Myometrial cell (primary cell): ENCODE measurements around a stretch of chr13.

DNA sequence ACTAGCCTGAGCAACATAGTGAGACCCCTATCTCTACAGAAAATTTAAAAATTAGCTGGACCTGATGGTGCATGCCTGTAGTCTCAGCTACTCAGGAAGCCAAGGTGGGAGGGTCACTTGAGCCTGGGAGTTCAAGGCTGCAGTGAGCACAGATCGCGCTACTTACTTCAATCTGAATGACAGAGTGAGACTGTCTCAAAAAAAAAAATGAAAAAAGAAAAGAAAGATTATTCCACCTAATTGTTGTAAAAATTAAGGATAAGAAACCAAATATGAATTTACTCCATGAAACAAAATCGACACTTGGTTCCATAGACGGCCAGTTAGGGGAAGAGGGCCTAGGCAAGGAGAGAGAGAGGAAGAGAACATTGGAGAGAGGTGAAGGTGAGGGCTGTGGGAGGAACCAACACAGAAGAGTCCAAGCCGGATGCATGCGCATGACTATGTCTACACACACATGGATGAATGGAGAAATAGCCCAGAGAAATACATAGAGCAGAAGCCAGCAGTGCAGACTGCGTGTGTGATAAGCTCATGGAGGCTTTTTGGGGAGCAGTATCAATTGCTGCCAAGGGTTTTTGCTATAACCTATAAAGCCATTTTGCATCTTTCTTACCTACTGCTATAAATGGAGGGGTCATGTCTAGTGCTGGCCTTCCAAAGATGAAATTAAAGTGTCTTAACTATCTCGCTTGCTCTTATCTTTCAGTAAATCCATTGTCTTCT is 67.4 kb upstream of the C1QTNF9 start:
- RAMPAGE, long total RNA = no peak

GRCh38 chr13:24254101-24254896 is 55.1 kb upstream of the C1QTNF9 start:
- RAMPAGE, long total RNA = no peak

DNA sequence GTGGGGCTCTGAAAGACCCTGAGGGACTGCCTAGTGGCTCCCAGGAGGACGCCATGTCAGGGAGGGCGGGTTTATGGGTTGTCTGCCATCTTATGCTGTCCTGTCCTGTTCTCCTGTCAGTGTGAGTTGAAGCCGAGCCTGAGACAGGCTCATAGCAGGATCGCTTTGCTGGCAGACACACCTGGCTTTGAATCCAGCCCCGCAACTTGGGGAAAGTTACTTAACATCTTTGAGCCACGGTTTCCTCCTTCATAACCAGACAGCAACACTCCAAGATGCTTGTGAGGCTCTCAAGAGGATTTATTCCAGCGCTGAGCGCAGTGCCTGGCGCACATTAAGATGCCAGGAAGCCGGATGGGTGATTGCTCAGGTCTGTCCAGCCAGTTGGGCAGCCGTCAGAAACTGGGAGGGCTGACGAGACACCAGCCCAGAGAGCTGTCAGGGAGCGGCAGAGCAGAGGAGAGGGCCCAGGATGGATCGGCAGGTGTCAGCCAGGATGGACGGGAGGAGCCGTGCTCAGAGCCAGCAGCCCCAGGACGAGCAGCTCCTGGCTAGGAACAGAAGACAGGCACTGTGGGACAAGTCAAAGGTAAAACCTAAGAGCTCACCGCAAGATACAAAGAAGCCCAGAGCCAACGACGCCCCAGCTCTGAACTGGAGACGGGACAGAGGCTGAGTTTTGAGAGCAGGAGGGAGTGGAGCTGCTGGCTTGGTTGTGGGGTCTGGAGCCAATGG is 36.7 kb upstream of the C1QTNF9 start:
- RAMPAGE, long total RNA = no peak

DNA sequence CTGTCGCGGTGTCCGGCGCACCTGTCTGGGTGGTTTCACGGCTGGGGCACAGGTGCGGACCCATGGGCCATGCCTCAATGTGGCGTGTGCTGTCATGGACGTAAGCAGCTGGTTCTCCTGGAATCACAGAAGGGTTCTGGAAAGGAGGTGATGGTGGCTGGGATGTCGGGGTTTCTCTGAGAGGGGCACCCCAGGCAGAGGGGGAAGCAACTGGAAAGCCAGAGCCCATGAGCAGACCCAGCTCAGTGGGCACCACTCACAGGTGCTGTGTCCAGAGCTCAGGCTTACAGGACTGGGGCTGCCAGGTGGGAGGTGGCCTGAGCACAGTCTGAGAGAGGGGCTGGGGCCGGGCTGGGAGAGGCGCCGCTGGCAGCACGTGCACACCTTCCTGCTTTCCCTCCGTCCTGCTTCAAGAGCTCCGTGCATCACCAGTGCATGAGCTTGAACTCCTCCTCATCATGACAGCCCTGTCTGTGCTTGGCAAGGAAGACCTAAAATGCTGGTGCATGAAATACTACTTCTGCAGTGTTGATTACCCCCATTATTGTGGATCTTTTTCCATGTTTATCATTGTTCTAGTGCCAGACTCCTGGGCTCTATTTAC is 27.8 kb upstream of the C1QTNF9 start:
- RAMPAGE, long total RNA = no peak

DNA sequence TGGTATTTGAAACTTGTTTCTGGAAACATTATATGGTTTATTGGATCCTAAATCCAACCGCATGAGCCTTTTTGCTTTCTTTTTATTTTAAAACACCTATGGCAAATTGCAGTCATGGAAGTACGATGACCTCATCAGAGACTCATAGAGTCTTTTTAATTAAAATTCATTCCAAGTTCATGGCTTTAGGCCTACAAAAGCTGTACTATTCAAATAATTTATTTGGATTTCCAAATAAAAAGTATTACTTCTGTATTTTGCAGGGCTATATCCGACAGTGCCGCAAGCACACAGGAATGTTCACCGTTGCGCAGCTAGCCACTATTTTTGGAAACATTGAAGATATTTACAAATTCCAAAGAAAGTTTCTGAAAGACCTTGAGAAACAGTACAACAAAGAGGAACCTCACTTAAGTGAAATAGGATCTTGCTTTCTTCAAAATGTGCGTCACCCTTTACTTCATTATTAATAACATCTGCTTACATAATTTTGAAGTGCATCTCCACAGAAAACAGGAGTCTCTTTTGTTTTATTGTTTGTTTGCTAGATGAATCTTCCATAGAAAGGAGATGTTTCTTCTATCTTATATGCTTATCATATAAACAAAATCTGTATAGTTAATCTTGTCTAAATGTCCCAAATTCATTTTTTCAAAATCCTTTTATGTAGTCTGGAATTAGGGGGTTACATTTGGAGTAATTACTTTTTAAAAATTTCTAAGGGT is 20.5 kb upstream of the C1QTNF9 start:
- RAMPAGE, long total RNA = no peak

- RAMPAGE, long total RNA = no peak
These were observed 72.7 kb downstream of the PARP4 start for GRCh38 chr13:24439937-24440198.

DNA sequence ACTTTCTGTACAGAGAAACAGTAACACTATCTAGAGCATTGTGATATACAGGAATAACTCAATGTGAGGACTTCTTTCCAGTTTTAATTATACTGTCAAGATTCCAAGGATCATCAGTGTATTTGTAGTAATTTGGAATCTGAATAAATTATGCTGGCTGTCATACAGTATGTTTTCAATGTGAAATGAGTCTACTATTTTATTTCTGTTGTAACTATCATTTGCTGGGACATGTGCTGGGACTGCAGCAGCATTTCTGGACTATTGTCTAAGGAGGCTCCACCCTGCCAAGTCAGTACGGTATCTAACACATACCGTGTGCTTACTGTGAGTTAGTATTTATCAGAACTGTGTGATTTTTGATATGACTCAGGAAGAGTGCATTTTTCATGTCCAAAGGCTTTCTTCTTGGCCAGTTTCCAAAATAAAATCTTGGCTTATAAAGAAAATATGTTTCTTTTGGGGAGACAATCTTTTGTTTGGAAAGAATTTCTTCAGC is 11.7 kb downstream of the PARP4 start:
- RAMPAGE, long total RNA = no peak

- RAMPAGE, long total RNA = no peak
These were observed 6.4 kb downstream of the PARP4 start for GRCh38 chr13:24506156-24506670.

- RAMPAGE, long total RNA = no peak
These were observed 612 bp downstream of the SHISA2 start for GRCh38 chr13:26051120-26051687.

DNA sequence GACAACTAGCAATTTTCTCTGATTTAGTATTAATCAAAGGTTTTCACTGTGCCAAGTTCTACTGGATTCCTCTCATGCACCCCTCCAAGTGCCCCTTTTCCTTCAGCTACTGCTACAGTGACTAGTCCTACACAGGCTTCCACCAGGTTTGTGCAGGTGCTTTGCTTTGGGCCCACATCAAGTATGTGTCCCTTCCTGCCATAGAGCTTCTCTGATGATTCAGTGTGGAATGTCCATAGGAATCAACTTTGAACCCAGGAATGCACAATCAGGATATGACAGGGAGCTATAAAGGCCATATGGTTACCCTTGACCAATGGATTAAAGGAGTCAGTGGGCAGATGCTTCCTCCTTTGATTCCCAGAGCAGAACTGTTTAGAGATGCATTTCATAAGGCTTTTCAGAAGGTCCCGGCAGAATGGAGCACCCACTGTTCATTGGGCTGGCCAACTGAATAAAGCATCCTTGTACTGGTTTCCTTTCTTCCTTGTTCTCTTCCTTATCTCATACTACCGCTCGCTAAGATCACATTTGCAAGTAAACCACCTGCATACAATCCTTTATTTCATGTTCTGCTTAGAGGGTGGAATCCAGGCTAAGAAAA is 145.2 kb upstream of the WASF3 start:
- RAMPAGE, long total RNA = no peak

GRCh38 chr13:26561258-26561954 is 3.9 kb downstream of the WASF3 start:
- RAMPAGE, long total RNA = no peak

- RAMPAGE, long total RNA = no peak
These were observed 704 bp downstream of the GPR12 start for GRCh38 chr13:26759600-26760563.

- RAMPAGE, long total RNA = no peak
These were observed 194.3 kb upstream of the GPR12 start for GRCh38 chr13:26954635-26955509.

DNA sequence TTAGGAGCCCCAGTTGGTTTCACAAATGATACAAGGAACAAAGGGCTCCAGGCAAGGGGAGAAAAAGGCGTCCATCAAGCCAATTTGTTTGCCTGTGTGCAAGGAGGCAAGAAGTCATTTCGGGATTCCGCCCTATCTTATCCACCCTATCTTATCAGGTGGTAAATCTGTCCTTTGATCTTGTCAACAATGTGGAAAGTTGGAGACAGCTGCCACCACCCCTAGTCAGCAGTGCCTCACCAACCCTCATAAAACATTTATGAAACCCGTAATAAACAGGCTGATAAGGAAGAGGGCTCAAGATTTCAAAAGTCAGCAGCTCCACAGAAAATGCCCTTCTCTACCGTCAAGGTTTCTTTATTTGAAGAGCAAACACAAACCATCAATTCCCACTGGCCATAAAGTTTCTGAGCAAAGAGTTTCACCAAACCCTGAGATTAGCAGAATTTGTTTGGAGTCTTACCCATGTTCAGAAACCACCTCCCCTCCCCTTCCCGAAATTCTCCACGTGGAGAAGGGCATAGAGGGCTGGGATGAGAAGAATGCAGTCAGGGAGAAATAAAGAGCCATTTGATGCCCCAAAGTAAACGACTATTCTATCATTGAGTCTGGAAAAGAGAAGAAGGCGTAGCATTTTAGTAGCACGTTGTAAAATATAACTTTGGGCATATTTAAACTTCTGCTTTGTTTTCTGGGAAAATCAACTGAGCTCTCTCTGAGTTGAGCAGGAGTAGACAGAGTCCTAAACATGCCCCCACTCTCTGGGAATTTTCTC is 196.1 kb upstream of the GPR12 start:
- RAMPAGE, long total RNA = no peak

DNA sequence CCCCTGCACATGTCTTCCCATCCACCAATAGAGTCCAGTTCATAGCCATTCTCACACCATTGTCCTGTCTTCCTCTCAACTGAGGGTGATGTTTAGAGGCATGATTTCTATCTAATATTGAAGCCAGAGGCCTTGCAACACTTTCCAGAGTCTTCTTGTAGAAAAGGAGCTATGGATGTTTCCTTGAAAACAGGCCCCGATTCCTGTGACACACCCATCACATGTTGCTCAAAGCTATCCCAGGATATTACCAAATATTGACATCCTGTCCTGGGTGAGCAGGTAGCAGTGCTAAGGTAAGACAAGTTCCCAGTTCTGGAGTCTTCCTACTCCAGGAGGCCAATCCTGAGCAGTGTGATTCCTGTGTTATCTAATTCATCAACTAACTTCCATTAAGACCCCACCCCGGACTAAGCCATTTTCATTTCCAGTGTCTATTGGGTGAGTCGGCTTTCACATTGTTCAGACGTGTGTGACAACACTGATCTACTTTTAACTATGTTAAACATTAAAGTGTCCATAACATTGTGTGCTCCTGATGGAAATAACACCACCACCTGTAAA is 201.1 kb downstream of the USP12 start:
- RAMPAGE, long total RNA = no peak

DNA sequence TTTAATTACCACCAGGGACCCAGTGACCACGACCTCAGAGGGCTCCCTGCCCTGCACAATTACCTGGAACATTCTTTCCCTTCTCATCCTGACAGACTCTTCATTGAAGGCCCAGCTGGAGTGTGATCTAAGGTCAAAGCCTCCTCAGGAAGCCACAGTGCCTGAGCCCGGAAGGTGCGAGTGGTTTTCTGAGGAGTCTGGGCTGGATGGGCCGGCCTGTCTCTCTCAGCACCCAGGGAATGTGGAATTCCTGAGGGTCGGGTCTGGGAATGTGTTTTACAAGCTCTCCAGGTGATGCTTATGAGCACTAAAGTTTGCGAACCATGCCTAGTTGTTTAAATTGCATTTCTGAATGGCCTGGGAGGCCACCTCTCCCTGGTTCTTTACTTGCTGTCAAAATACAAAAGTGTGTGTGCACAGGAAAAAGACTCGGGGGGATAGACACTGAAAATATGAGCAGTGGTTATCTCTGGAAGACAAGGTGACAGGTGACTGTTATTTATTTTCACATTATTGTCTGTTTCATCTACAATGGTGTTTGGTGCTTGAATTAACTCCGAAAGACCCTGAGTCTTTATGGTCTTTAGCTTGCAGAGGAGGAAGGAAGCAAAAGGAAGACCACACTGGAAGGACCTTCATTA is 193.0 kb downstream of the USP12 start:
- RAMPAGE, long total RNA = no peak

GRCh38 chr13:27130666-27131074 is 40.9 kb downstream of the USP12 start:
- RAMPAGE, long total RNA = no peak

- RAMPAGE, long total RNA = no peak
These were observed 40.5 kb downstream of the USP12 start for GRCh38 chr13:27131195-27131487.

GRCh38 chr13:27160613-27161148 is 10.9 kb downstream of the USP12 start:
- RAMPAGE, long total RNA = no peak

- RAMPAGE, long total RNA = no peak
These were observed 981 bp upstream of the USP12 start for GRCh38 chr13:27172582-27173001.